HepG2 (cell line): ENCODE measurements around the gene PSMD6.

DNA sequence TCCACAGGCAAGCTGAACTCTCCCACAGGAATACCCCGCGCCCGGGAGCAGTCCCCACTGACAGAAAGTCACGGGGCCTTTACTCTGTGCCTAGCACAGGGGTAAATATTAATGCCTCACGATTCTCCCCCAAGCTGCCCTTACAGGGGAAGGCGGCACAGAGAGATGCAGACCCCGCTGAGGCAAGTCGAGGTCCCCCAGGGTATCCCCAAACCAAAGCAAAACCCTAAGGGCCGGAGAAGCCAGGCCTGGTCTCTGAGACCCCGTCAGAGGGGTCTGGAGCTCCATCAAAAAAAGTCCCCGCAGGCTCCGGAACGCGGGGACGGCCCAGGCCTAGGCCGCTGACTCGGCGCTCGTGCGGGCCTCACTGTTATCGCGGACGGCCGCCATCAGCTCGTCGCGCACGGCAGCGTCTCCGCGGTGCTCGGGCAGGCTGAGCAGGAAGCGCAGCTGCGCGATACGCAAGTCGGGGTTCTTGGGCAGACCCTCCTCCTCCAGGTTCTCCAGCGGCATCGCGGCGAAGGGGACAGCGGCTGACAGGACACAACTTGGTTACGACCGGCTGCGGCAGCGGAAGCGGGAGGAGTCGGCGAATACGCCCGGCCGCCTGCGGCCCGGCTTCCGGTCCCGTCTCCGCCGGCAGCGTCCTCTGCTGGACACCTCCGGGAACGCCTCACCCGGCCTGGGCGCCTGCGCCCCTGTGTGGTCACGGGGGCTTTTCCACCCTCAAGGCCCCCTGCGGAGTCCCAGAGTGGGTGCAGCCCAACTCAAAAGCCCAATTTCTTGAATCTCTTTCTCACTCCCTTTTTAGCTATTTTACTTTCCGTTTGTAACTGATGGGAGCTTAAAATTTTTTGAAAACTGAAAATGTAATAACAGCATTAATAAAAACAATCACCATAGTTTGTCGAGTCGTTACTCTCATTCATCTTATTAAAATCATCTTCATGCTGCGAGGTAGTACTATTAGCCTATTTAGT lies at the start of gene PSMD6:
Gene PSMD6, minus strand, starts transcription at position 588 of the 980 bp plus-strand sequence.
- RRBS, 2 experiments: 1 to 5% methylated on average over 10 to 12 of the region's 70 CpGs
CAGE:
- cytosol, long polyA minus RNA: start-site peak on the minus strand centred at position 563 of the sequence, 31 bp wide, 75 reads
- cytosol, long polyA plus RNA: start-site peak on the minus strand centred at position 546 of the sequence, 54 bp wide, 308 and 259 reads in 2 replicates
- long polyA plus RNA: start-site peak on the minus strand centred at position 543 of the sequence, 49 bp wide, 339 and 333 reads in 2 replicates
- nucleus, long polyA minus RNA: no peak
- nucleus, long polyA plus RNA: start-site peak on the minus strand centred at position 557 of the sequence, 44 bp wide, 284 and 343 reads in 2 replicates

DNA sequence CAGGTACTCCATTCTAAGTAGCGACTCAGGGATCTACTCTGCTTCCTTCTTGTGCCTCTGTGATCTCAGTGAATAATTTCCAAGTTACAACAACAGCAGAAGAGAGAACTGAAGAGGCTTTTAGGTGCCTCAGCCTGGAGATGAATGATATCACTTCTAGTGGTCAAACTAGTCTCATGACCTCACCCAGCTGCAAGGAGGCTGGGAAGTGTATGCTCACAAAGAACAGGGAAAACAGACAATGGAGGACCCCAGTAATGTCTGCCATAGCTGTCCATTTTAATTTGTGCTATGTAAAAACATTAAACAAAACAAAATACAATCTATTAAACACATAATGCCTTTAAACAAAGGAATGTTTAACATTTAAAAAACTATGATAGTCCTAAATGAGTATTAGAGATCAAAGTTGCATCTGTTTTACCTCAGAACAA lies 4.7 kb upstream of the PRICKLE2 start:
- RRBS, 2 experiments: no CpG with 5 or more reads among the region's 1 CpG
CAGE:
- cytosol, long polyA minus RNA: no peak
- cytosol, long polyA plus RNA: no peak
- long polyA plus RNA: no peak
- nucleus, long polyA minus RNA: no peak
- nucleus, long polyA plus RNA: no peak

GRCh38 chr3:64238938-64239626 lies 13.8 kb upstream of the PRICKLE2 start:
- RRBS, 2 experiments: 79% methylated on average over 1 of the region's 12 CpGs; no CpG with 5 or more reads in 1 of the 2 experiments
CAGE:
- cytosol, long polyA minus RNA: no peak
- cytosol, long polyA plus RNA: no peak
- long polyA plus RNA: no peak
- nucleus, long polyA minus RNA: no peak
- nucleus, long polyA plus RNA: no peak

GRCh38 chr3:64413661-64414074 lies 188.4 kb upstream of the PRICKLE2 start:
- RRBS, 2 experiments: no CpG with 5 or more reads among the region's 3 CpGs
CAGE:
- cytosol, long polyA minus RNA: no peak
- cytosol, long polyA plus RNA: no peak
- long polyA plus RNA: no peak
- nucleus, long polyA minus RNA: no peak
- nucleus, long polyA plus RNA: no peak

- RRBS, 2 experiments: no CpG with 5 or more reads among the region's 6 CpGs
CAGE:
- cytosol, long polyA minus RNA: no peak
- cytosol, long polyA plus RNA: no peak
- long polyA plus RNA: no peak
- nucleus, long polyA minus RNA: no peak
- nucleus, long polyA plus RNA: no peak
These were observed 119.5 kb downstream of the ADAMTS9 start for GRCh38 chr3:64568340-64568644.

GRCh38 chr3:64815315-64815652 lies 127.5 kb upstream of the ADAMTS9 start:
- RRBS, 2 experiments: no CpG with 5 or more reads among the region's 2 CpGs
CAGE:
- cytosol, long polyA minus RNA: no peak
- cytosol, long polyA plus RNA: no peak
- long polyA plus RNA: no peak
- nucleus, long polyA minus RNA: no peak
- nucleus, long polyA plus RNA: no peak

DNA sequence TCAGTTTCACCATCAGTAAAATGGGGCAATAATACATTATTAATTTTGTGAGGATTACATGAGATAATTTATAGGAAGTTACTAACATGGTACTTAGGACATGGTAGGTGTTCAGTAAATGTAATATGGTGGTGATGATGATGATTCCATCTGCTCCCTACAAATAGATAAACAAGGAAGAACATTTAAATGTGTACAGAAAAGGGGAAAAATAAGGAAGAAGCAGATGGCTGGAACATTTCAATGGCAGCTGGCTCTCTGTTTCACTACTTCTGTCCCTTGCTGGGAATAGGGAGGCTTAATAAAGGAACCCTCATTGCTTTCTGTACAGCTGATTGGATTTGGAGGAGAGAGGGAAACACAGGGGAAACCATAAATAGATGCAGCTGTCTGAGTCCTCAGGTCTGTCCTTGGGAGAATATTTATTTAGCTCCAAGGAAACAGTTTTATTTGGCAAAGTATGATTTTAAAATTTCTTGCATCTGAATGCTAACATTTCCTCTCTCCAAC lies 208.6 kb upstream of the ADAMTS9 start:
CAGE:
- cytosol, long polyA minus RNA: no peak
- cytosol, long polyA plus RNA: no peak
- long polyA plus RNA: no peak
- nucleus, long polyA minus RNA: no peak
- nucleus, long polyA plus RNA: no peak

GRCh38 chr3:64925780-64926534 lies 238.2 kb upstream of the ADAMTS9 start:
- RRBS, 2 experiments: no CpG with 5 or more reads among the region's 4 CpGs
CAGE:
- cytosol, long polyA minus RNA: no peak
- cytosol, long polyA plus RNA: no peak
- long polyA plus RNA: no peak
- nucleus, long polyA minus RNA: no peak
- nucleus, long polyA plus RNA: no peak

- RRBS, 2 experiments: no CpG with 5 or more reads among the region's 13 CpGs
CAGE:
- cytosol, long polyA minus RNA: no peak
- cytosol, long polyA plus RNA: no peak
- long polyA plus RNA: no peak
- nucleus, long polyA minus RNA: no peak
- nucleus, long polyA plus RNA: no peak
These were observed 257.4 kb upstream of the ADAMTS9 start for GRCh38 chr3:64944949-64945903.

GRCh38 chr3:65181625-65182089 lies 493.9 kb upstream of the ADAMTS9 start:
- RRBS, 2 experiments: no CpG with 5 or more reads among the region's 3 CpGs
CAGE:
- cytosol, long polyA minus RNA: no peak
- cytosol, long polyA plus RNA: no peak
- long polyA plus RNA: no peak
- nucleus, long polyA minus RNA: no peak
- nucleus, long polyA plus RNA: no peak

GRCh38 chr3:65458685-65459201 lies 580.0 kb downstream of the MAGI1 start:
- RRBS, 2 experiments: no CpG with 5 or more reads among the region's 3 CpGs
CAGE:
- cytosol, long polyA minus RNA: no peak
- cytosol, long polyA plus RNA: no peak
- long polyA plus RNA: no peak
- nucleus, long polyA minus RNA: no peak
- nucleus, long polyA plus RNA: no peak

DNA sequence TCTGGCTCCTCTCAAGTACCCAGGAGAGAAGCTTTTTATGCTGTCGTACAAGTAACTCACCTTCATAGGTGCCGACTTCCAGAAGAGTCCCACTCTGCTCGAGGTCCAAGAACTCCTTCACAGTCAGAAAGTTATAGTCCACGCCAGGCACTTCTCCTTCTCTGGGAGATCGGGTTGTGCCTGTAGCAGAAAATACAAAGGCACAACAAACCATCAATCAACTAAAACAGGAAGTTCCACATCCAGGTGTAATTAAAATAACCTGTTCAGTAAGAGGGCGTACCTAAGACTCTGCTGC lies 545.3 kb downstream of the MAGI1 start:
- RRBS, 2 experiments: no CpG with 5 or more reads among the region's 6 CpGs
CAGE:
- cytosol, long polyA minus RNA: no peak
- cytosol, long polyA plus RNA: no peak
- long polyA plus RNA: no peak
- nucleus, long polyA minus RNA: no peak
- nucleus, long polyA plus RNA: no peak

DNA sequence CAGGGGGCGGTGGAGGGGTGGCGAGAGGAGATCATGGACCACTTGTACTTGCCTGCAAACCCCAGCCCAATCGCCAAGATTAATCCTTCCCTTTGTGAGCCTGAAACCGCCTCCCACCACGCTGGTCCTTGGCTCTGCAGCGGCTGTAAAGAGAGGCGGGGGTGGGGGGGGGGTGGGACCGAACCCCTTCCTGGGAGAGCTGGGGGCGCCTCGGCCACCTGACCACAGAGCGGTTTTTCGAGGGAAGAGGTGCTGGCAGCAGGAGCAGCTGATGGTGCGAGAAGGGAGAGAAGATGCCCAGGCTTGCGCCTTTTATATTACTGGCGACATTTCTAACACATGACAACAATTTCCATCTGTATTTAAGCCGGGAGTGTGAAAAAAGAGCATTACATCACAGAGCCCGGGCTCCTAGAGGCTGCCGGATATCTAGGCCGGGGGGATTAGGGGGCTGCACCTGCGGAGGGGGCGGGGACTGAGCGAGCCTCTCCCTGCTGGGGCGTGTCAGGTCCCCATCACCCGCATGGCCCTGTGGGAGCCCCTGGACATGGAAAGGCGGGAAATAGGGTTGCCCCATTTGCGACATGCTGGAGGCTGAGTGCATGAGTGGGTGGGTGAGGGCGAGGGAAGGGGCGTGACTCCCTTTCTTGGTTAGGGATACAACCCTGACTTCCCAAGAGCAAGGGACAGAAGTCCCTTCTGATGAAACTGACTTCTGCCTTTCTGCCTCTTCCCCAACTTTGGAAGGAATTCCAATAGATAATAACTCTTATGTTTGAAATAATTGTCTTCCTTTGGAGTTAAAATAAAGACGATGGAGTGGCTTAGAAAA lies 440.7 kb downstream of the MAGI1 start:
- RRBS, 2 experiments: no CpG with 5 or more reads among the region's 29 CpGs
CAGE:
- cytosol, long polyA minus RNA: no peak
- cytosol, long polyA plus RNA: no peak
- long polyA plus RNA: no peak
- nucleus, long polyA minus RNA: no peak
- nucleus, long polyA plus RNA: no peak

GRCh38 chr3:65902092-65903062 lies 136.3 kb downstream of the MAGI1 start:
- RRBS, 2 experiments: no CpG with 5 or more reads among the region's 12 CpGs
CAGE:
- cytosol, long polyA minus RNA: no peak
- cytosol, long polyA plus RNA: no peak
- long polyA plus RNA: no peak
- nucleus, long polyA minus RNA: no peak
- nucleus, long polyA plus RNA: no peak

- RRBS, 2 experiments: no CpG with 5 or more reads among the region's 7 CpGs
CAGE:
- cytosol, long polyA minus RNA: no peak
- cytosol, long polyA plus RNA: no peak
- long polyA plus RNA: no peak
- nucleus, long polyA minus RNA: no peak
- nucleus, long polyA plus RNA: no peak
These were observed 39.1 kb downstream of the MAGI1 start for GRCh38 chr3:65999642-66000031.

DNA sequence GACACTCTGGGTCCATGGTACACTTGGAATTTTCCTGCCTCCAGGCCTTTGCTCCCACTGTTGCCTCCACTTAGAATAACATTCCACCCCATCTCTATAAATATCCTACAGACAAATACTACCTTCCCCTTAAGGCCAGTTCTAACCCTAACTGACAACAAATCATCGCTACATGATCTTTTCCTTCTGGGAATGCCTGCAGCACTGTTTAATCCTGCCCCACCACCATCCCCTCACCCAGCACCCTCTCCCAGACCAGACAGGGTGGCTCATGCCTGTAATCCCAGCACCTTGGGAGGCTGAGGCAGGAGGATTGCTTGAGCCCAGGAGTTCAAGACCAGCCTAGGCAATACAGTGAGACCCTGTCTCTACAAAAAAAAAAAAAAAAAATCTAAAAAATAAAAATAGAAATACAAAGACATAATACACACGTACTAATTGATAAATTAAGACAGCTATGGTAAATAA lies 23.9 kb downstream of the MAGI1 start:
- RRBS, 2 experiments: no CpG with 5 or more reads among the region's 2 CpGs
CAGE:
- cytosol, long polyA minus RNA: no peak
- cytosol, long polyA plus RNA: no peak
- long polyA plus RNA: no peak
- nucleus, long polyA minus RNA: start-site peak on the minus strand centred at position 106 of the sequence, 50 bp wide, 29 reads; start-site peak on the minus strand centred at position 451 of the sequence, 91 bp wide, 37 reads
- nucleus, long polyA plus RNA: no peak

DNA sequence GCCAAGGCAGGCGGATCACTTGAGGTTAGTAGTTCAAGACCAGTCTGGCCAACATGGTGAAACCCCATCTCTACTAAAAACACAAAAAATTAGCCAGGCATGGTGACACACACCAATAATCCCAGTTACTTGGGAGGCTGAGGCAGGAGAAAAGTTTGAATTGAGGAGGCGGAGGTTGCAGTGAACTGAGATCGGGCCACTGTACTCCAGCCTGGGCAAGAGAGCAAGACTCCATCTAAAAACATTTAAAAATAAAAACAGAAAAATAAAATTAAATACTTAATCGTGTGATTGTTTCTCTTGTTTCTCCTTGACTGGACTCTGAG lies 21.8 kb upstream of the MAGI1 start:
- RRBS, 2 experiments: no CpG with 5 or more reads among the region's 4 CpGs
CAGE:
- cytosol, long polyA minus RNA: no peak
- cytosol, long polyA plus RNA: no peak
- long polyA plus RNA: no peak
- nucleus, long polyA minus RNA: no peak
- nucleus, long polyA plus RNA: no peak

DNA sequence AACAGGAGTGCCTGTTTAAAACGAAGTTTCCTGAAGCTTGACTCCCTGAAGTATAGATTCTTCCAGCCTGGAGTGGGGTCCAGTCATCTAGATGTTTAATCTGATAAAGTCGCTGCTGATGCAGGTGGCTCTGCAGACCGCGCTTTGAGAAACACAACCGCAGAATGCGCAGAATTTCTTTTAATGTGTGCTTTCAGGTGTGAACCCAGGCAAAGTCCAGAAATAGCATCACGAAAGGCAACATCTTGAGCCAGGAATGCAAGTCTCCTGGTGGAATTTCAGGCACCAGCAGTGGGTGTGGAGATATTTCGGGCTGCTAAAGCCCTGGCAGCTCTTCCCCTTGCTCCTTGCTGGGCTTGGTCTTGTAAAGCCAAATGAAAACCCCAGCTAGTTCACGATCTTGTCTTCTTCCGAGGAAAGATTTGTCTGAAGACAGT lies 67.4 kb upstream of the SLC25A26 start:
- RRBS, 2 experiments: no CpG with 5 or more reads among the region's 10 CpGs
CAGE:
- cytosol, long polyA minus RNA: no peak
- cytosol, long polyA plus RNA: no peak
- long polyA plus RNA: no peak
- nucleus, long polyA minus RNA: no peak
- nucleus, long polyA plus RNA: no peak

- RRBS, 2 experiments: 100% methylated on average over 2 of the region's 24 CpGs
CAGE:
- cytosol, long polyA minus RNA: no peak
- cytosol, long polyA plus RNA: no peak
- long polyA plus RNA: no peak
- nucleus, long polyA minus RNA: no peak
- nucleus, long polyA plus RNA: no peak
These were observed 88.0 kb downstream of the LRIG1 start for GRCh38 chr3:66412505-66413472.

DNA sequence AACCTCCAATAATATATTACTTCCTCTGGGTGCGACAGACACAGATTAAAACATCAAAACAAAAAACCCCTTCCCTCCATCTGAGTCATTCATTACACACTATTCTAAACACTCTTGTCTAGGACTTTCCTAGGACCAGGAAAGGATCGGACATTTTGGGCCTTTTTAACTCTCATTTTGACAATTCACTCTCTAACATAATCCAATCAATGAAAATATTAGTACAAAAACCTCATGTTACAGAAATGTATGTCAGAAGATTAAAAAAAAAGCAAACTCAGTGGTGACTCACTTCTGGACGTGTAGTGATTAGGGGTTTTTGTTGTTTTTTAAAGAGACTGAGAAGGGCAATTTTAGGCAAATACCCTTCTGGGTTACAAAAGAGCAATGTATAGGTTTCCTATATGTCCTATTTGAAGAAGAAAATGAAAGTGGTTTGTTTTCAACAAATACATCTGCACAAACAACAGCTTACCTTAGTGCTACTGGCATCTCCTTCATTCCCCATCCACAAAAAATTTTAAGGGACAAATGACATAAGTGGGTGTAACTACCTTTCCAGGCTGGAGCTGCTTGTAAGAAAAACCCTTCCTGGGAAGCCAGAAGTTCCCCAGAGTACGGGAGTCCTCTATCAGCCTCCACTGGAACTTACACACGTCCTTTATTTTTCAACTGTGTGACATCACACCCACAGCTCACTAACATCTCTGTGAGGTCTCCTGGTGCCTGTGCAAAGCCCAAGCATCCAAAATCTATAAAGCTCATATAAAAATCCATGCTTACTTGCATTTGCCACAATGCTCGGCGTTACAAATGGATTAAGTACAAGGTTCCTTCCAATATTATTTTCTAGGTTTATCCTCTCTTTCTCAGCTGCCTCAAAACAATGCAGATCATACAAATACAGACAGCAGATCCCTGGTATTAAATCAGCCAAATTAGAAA lies 27.8 kb downstream of the LRIG1 start:
- RRBS, 2 experiments: no CpG with 5 or more reads among the region's 7 CpGs
CAGE:
- cytosol, long polyA minus RNA: no peak
- cytosol, long polyA plus RNA: no peak
- long polyA plus RNA: no peak
- nucleus, long polyA minus RNA: no peak
- nucleus, long polyA plus RNA: no peak